T-cell (primary cell): ENCODE measurements around the gene PCBD1.

- PRO-cap, 7 experiments: no peak in any of the 7 experiments
Measured at GRCh38 chr10:70191917-70192334, 21.6 kb upstream of the SAR1A start.

DNA sequence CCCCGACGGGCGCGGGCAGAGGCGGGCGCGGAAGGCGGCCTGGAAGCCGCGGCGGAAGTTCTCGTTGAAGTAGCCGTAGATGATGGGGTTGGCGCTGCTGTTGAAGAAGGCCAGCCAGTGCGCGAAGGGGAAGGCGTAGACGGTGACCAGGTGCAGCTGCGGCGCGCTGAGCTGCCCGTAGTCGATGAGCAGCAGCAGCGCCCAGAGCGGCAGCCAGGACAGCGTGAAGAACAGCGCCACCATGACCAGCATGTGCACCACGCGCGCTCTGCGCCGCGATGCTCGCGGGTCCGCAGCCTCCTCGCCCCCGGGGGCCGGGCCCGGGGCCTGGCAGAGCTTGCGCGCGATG lies 21.9 kb upstream of the PPA1 start:
- PRO-cap, 7 experiments: no peak in any of the 7 experiments

GRCh38 chr10:70324404-70325052 lies 40.7 kb upstream of the NPFFR1 start:
- PRO-cap, 7 experiments: no peak in any of the 7 experiments

GRCh38 chr10:70331705-70332253 lies 48.0 kb upstream of the NPFFR1 start:
- PRO-cap, 7 experiments: no peak in any of the 7 experiments

DNA sequence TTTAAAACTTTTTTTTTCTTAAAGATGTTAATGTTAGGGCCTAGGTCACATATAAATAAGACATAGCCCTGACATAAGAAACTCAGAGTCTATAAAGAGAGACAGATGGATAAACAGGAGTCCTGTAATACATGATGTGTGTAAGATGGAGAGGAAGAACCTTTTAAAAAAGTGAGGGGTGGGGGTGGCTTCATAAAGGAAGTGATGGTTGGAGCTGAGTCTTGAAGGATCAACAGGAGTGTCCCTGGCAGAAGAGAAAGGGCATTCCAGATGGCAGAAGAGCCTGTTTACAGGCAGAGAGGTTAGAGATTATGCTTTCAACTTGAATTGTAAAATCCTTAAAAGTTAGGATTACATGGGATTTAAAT lies 15.5 kb downstream of the EIF4EBP2 start:
- PRO-cap, 7 experiments: no peak in any of the 7 experiments

DNA sequence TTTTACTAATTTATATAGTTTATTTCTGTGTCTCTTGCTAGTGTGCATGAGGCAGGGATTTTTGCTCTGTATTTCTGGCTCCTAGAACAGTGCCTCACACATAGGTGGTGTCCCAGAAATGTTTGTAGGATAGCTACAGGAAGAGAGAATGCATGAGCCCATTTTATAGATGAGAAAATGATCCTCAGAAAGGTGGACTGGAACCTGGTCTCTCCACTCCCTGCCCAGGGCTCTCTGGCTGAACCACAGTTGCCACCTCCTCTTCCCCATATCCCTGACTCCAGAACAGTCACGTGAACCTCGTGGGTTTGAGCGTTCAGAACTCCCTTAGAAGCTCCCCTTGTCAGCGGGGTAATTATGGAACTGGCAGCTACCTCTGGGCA lies 15.7 kb downstream of the PALD1 start:
- PRO-cap, 7 experiments: no peak in any of the 7 experiments

DNA sequence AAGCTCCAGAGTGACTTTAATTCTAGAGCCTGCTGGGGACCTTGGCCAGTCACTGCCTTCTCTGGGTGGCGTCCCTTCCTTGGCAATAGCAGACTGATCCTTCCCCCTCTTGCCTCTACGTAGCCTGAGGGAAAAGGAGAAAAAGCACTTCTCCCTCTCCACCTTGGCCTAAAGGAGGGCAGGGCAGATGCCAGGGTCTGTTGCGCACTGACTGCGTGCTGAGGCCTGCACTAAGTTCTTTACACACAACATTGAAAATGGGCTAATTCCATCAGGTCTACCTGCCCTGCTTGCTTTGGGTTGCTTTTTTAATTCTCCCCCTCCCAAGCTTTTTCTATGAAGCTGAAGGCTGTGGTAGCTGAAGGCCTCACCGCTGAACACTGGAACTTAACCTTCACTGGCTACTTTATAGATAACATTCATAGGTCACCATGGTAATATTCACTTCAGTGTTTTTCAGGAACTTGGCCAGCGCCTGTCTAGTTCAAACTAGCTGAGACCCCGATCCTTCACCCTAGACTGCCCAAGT lies 28.9 kb downstream of the PRF1 start:
- PRO-cap, 7 experiments: no peak in any of the 7 experiments

DNA sequence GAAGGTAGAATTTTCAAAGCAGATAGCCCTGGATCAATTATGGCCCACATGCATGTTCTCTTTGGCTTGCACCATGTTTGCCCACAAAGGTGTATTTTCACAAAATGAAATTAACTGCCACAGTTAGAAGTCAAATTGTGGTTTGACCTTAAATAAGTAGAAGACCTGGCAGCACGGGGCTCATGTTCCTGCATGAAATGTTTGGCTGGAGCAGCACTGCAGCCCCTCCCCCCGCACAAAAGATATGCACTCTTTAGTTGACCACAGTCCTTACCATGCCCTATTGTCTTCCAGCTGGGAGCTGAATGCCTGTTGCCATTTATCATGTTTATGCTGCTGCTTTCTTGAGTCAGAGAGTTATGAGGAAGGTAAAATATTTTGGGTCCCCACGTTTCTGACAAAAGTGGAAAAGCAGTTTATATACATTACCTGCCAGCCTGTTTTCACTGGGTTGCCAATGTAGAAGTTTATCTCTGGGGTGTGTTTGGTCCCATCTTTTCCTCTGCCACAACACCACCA lies 5.7 kb downstream of the PRF1 start:
- PRO-cap, 7 experiments: no peak in any of the 7 experiments

GRCh38 chr10:70664387-70665449 lies 7.6 kb upstream of the ADAMTS14 start:
- PRO-cap, 7 experiments: no peak in any of the 7 experiments

GRCh38 chr10:70667219-70667952 lies 4.9 kb upstream of the ADAMTS14 start:
- PRO-cap, 7 experiments: no peak in any of the 7 experiments

DNA sequence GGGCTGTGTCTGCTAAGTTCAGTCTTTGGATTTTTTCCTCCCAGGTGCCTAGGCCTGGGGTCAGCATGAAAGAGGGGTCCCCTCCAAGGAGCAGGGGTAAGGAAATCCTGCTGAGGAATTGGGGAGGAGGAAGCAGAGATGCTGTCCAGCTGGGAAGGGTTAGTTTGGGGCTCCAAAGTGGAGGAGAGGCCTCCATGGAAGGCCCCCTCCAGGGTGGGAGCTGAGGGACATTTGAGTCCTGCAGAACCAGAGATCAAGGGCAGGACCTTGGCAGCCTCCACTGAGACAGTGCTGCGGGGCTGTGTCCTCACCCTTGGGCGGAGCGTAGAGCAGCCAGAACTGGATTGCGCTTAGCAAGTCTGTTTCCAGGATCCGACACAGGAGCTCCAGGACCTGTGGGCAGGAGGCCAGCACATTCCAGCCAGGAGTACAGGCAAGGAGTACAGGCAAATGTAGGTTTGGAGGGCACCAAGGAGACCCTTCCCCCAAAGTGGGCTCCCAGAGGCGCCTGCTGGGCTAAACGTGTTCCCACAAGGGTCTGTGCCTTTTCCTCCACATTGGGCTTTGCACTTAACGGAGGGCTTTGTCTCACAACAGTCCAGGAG lies 10.2 kb downstream of the TBATA start:
- PRO-cap, 7 experiments: no peak in any of the 7 experiments

DNA sequence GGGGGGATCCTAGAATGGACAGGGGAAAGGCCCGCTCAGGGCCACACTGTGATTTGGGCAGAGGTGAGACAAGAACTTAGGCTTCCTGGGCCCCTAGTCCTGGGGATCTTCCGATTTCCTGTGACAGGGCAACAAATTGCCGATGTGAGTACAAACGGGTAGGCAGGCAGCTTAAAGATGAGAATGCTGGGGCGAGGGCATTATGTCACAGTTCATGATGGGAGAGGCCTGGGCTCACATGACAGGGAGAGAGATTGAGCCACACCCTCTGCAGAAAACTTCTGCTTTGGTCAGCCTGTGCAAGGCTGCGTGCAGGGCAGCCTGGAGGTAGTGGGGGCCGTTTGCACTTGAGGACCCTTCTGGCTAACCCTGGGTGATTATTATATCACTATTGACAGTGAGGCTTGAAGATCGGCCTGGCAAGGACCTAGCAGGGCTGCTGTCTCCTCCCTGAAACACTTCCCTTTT lies 5.2 kb downstream of the TBATA start:
- PRO-cap, 7 experiments: no peak in any of the 7 experiments

DNA sequence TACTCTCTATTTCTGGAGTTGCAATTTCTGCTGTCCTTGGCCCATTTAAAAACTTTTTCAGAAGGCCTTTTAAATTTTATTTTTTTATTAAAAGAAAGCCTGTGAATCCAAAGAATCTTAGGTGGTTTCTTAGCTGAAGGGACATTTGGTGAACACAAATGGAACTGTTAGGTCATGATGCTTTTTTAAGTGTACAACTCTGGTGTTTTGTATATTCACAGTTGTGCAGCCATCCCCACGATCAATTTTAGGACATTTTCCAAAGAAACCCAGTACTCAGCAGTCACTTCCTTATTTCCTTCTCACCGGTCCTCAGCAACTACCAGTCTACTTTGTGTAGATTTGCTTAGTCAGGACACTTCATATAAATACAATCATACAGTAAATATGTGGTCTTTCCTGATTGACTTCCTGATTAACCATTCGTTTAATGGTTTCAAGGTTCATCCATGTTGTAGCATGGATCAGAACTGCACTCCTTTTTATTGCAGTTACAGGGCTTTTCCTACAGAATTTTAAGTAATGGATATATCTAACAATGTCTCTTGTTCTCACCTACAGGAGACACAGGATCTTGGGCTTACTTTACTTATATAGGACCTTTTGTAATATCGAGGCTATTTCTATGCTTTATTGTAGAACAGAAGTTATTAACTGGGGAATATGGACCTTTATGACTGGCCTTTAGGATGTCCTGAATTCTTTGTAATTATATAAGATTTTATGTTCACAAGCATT lies 14.4 kb downstream of the SGPL1 start:
- PRO-cap, 7 experiments: no peak in any of the 7 experiments

GRCh38 chr10:70887786-70888846 lies at the start of gene PCBD1:
Gene PCBD1 (minus strand): TSS chr10:70888565.
- PRO-cap, 7 experiments: peak in 7 of 7 experiments; most common plus-strand start chr10:70887997 (in 5); most common minus-strand start chr10:70887879 (in 7)

DNA sequence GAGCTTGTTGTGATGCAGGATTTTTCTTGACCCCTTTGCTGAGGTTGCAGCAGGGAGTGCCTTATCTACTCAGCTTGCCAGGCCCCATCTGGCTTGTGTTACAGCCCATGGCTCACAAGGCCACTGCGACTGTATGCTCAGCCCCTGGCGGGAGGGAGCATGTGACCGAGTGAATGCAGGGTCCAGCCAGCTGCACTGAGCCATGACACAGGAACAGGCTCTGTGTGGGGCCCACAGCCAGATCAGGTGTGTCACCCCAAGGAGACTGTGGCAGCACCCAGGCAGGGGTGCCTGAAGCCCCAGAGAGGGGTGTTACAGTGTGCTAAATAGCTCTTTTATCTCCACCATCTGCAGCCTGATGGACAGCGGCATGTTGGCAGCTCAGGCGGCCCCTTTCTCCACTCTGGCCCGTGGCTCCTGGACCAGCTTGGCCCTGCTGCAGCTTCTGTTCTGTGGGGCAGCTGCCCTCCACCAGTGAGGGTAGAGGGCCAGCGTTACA lies 2.6 kb upstream of the PCBD1 start:
- PRO-cap, 7 experiments: no peak in any of the 7 experiments

DNA sequence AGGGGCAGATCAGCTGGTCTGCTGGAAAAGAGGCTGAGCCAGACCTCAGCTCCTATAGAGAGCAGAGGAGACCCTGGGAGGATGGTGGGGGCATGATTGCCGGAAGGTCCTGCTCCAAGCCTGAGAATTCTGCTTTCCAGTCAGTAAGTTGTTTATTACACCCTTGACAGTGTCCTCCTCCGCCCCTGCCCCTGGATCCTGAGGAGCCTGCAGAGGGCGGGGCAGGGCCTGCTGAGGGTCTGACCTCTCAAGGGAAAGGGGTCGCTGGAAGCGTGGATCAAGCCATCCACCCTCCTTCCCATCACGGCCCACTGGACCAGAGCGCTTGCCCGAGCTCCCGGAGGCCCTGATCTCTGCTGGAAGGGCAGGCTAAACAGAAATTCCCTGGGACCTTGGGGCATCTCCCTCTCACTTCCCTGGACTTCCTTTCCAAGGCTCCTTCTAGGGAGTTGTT lies 16.9 kb downstream of the UNC5B start:
- PRO-cap, 7 experiments: no peak in any of the 7 experiments

DNA sequence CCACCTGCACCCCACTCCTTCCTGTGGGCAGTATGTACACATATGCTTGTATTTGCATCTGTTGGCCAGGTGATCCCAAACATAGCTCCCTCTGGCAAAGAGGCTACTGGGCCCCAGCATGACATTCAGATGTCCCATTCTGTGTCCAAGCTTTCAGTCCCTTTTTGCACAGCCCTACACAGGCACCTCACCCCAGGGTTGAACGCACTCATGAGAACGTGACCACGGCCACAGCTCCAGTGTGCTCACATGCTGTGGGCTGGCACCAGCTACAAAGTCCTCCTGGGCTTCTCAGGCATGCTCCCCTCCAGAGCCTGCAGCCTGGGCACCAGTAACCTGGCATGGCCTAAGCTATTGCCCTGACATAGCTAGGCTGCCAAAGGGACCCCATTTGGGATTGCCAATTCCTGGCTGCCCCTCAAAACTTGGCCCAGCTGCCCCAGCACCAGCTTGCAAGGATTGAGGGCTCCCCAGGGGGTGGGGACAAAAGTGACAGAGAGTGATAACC lies 36.6 kb downstream of the UNC5B start:
- PRO-cap, 7 experiments: no peak in any of the 7 experiments

DNA sequence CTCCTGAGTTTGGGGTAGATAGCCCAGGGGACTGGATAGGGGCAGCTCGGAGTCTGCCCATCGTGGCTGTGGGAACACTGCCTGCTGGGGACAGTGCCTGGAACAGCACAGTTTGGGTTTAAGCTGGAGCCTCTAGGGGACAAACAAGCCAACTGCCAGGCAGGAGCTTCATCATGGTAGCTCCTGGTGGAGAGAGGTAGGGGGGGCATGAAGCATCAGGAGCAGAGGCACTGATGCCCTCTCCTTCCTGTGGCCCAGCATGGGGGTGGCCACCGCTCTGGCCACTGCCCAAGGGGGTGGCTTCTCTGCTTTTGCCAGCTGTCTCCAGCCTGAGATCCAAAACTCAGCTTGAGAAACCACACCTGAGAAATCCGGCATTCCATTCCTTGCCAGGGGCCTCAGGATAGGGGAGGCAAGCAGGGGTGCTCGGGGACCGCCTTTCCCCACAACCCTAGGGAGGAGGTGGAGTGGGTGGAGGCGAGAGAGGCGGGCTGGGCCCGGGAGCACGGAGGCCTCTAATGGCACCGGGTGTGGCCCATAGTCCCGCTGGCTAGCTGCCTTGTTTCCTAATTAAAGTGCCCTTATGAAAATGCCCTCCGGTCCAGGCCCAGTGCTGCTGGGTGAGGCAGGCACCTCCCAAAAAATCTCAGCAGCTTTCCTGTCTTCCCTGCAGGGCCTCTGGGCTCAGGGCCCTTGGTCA lies 47.6 kb downstream of the UNC5B start:
- PRO-cap, 7 experiments: no peak in any of the 7 experiments

DNA sequence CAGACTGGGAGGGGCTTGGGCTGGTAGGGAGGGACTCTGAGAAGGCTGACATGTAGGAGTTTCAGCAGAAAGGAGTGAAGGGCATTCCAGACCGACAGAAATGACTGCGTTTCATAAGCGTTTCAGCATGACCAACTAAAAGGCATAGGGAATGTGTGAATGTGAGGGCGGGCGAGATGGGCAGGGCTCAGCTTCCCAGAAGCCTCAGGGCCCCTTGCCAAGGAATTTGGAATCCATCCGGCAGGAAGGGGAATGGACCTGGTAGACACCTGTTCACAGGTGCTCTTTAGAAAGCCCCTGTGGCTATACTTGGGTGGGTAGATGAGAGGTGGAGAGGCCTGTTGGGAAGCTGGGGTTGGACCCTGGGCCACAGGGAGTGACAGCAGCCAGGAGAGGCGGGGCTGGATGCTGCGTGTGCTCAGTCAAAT lies 24.9 kb upstream of the SLC29A3 start:
- PRO-cap, 7 experiments: no peak in any of the 7 experiments

- PRO-cap, 7 experiments: no peak in any of the 7 experiments
Measured at GRCh38 chr10:71300108-71300585, 18.9 kb upstream of the SLC29A3 start.